Thyroid gland (tissue), 7 donors: Measurements from ENCODE around the genes SNRPD2, RSPH6A, FOXA3, IRF2BP1 and IGFL3.

DNA sequence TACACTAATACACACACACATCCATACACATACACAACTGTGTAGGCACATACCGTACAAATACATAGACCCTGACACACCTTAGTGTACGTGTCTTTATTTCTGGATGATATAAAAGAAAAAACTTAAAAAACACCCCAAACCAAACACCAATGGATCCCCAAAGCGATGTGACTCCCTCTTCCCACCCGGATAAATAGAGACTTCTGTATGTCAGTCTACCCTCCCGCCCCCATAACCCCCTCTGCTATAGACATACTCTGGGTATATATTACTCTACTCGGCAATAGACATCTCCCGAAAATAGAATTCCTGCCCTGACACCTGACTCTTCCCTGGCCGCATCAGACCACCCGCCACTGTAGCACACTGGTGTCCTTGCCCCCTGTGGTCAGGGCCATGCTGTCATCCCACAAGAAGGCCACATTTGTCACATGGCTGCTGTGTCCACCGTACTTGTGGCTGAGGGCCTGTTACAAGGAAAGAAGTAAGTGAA, 7.4 kb upstream of the GPR4 start:
- PRO-cap, 2 experiments: no peak in any of the 2 experiments
- RAMPAGE, long total RNA, 5 experiments: no peak in any of the 5 experiments

DNA sequence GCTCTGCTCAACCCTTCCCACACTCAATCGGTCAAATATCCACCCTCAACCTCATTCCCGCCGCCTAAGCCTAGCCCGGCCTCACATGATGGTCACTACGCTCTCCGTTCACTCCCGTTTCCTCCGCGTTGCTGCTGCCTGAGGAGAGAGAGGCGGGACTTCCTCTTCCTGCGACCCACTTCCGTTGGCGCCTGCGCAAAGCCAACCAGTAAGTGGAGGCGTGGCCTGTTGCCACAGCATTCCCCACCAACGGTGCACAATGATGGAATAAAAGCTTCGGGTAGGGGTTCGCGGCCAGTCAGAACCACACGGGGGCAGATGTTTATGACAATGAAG, at the start of gene SNRPD2:
Gene SNRPD2 (minus strand): TSS at position 152 of the 336 bp plus-strand sequence.
- PRO-cap, 2 experiments: peak in 2 of 2 experiments; most common plus-strand start position 297 of the sequence (in 1); most common minus-strand start position 133 of the sequence (in 1)
- RAMPAGE, long total RNA, 5 experiments: start-site peak on the minus strand in 5 of 5 experiments, centred at positions 134 to 135 of the sequence, 46 to 2,164 reads per replicate

- PRO-cap, 2 experiments: peak in 2 of 2 experiments; most common minus-strand start chr19:45693485 (in 2)
- RAMPAGE, long total RNA, 5 experiments: no peak in any of the 5 experiments
Measured at GRCh38 chr19:45693311-45693750, 865 bp downstream of the QPCTL start.

DNA sequence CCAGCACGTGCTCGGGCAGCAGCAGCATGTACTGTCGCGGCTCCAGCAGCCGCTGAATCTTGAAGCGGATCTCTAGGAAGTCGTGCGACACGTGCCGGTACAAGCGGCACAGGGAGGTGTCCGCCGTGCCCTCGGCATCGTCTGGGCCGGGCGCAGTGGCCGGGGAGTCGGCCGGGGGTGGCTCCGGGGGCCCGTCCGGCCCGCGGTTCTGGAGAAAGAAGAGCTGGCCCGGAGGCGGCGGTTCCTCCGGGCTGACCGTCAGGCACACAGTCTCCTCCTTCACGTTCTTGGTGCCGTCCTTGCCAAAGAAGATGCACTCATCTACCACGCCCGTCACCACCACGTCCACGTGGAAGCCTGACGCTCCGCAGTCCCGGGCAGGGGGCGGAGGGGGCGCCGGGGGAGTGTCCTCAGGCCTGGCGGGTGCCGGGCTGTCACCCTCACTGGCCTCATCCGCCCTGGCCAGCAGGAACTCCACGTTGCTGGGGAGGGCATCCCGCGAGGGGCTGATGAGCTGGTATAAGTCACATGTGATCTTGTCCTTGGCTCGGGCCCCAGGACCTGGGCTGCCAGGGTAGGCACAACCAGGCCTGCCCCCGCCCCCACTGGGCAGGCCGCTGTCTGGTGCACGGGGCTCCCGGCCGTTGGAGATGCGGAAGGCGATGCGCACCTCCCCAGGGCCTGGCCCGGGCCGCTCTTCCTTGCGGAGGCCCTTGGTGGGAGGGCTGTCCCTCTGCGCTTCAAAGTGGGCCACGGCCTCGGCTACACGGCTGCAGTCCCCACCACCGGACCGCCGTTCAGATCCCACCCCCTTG, 18.4 kb downstream of the FBXO46 start:
- PRO-cap, 2 experiments: no peak in any of the 2 experiments
- RAMPAGE, long total RNA, 5 experiments: no peak in any of the 5 experiments

- PRO-cap, 2 experiments: no peak in any of the 2 experiments
- RAMPAGE, long total RNA, 5 experiments: no peak in any of the 5 experiments
Measured at GRCh38 chr19:45771430-45772092, 2.5 kb upstream of the SIX5 start.

DNA sequence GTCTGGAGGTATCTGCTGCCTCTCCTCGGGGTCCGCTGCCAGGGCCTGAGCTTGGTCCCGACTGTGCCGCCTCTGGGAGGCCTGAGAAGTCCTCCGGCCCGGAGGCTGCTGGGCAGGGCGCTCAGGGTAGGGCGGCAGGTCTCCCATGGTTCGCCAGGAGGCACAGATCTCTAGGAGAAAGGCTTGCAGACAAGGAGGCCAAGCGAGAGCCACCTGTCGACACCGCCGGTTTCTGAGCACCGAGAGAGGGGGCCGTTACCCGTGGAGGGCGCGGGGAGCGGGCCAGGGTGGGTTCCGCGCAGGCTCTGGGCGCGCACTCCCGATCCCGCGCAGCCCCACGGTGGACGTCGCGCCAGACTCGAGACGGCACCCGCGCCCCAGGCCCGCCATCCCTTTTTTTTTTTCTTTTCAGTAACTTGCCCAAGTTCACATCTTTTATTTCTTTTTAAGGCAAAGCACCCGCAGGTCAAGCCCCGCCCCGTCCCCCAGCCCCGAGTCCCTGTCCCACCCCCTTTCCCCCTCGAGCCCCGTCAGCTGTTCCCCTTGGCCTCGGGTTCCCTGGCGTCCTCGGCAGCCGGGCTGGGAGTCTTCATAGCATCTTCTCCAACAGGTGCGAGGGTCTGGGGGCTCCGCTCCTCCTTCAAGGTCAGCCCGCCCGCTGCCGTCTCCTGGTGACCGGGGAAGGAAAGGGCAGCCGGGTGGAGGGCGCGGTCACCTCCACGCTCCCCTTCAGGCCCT, at the start of gene RSPH6A:
Gene RSPH6A (minus strand): TSS at position 279 of the 738 bp plus-strand sequence.
- PRO-cap, 2 experiments: peak in 1 of 2 experiments; most common minus-strand start position 392 of the sequence (in 1)
- RAMPAGE, long total RNA, 5 experiments: no peak in any of the 5 experiments

DNA sequence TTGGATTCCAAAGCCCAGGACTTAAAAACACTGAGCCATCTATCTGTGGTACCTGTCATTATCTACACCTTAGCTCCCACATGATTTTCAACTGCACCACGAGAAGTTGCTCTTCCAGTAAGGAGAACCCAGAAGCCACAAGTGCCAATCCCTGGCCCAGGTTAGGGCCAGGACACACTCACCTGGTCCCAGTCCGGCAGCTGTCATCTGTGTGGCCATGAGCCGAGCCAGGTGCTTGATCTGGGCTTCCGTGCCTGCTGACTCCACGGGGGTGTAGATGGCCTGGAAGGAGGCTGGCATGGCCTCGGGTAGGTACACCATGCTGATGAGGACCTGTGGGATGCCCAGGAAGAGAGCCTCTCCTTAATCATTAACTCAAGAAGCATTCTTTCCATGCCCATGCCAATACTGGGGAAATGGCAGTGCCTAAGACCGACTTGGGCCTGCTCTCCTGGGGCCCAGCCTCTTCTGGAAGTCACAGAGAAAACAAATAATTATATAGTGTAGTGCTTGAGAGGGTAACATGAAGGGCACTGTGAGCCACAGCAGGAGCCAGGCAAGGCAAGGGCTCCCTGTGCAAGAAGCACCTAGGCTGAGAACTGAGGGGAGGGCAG, 19.9 kb upstream of the RSPH6A start:
- PRO-cap, 2 experiments: no peak in any of the 2 experiments
- RAMPAGE, long total RNA, 5 experiments: no peak in any of the 5 experiments

DNA sequence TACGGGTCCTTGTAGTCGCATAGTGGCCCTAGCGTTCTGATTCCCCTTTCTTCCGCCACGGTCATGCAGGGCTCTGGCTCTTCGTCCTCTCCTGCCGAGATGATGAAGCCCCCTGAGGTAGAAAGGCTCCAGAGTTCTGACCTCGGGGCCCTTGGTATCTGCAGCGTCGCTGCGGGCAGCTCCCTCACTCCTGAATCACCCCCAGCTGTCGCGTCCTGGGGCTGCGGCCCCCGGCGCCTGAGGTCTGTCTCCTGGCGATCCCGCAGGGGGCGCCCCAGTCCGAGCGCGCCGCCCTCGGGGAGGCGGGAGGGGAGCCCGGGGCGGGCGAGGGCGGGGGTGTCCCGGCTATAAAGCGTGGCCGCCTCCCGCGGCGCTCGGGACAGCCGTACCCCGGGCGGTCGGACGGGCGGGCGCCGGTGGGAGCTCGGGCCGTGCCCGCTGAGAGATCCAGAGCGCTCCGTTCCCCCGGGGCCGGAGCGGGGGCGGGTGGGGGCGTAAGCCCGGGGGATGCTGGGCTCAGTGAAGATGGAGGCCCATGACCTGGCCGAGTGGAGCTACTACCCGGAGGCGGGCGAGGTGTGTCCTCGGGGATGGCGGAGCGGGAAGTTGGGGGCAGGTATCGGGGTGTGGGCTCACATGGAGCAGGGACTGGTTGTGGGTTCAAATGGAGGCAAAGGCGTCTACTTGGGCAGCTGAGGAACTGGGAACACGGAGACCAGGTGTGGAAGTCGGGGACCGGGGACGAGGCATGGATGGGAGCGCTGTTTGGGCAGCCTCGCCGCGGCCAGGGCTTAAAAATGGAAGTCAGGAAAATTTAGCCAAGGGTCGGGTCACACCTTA, at the start of gene FOXA3:
Gene FOXA3 (plus strand): TSS at position 377 of the 840 bp plus-strand sequence.
- PRO-cap, 2 experiments: no peak in any of the 2 experiments
- RAMPAGE, long total RNA, 5 experiments: no peak in any of the 5 experiments

DNA sequence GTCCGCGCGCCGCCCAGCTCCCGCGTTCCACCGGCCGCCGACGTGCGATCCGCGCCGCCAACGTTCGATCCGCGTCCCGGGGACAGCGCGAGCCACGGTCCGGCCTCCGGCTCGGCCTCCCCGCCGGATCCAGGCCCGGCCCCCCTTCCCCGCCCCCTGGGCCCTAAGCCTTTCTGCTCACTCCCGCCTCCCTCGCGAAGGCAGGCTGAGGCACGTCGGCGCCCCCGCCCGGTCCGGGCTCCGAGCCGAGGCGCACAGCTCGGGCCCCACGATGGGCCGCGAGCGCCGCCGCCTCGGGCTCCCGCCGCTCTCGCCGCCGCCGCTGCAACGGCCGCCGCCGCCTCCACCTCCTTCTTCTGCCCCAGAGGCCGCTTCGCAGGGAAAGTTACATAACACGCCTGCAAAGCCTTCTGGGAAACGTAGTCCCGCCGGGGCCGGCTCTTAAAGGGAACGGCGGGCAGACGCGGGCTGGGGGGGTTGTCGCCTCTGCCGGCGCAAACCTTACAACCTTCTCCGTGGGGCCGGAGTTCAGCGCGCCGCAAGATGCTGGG, at the start of gene IRF2BP1:
Gene IRF2BP1 (minus strand): TSS at position 360 of the 551 bp plus-strand sequence.
- PRO-cap, 2 experiments: peak in 2 of 2 experiments; most common plus-strand start position 444 of the sequence (in 1); most common minus-strand start position 358 of the sequence (in 2)
- RAMPAGE, long total RNA, 5 experiments: no peak in any of the 5 experiments

GRCh38 chr19:45952837-45953640, 20.6 kb downstream of the NOVA2 start:
- PRO-cap, 2 experiments: no peak in any of the 2 experiments
- RAMPAGE, long total RNA, 5 experiments: no peak in any of the 5 experiments

GRCh38 chr19:46015849-46016246, 7.0 kb downstream of the PGLYRP1 start:
- PRO-cap, 2 experiments: no peak in any of the 2 experiments
- RAMPAGE, long total RNA, 5 experiments: no peak in any of the 5 experiments

GRCh38 chr19:46076792-46077426, 36.1 kb upstream of the IGFL4 start:
- PRO-cap, 2 experiments: no peak in any of the 2 experiments
- RAMPAGE, long total RNA, 5 experiments: no peak in any of the 5 experiments

DNA sequence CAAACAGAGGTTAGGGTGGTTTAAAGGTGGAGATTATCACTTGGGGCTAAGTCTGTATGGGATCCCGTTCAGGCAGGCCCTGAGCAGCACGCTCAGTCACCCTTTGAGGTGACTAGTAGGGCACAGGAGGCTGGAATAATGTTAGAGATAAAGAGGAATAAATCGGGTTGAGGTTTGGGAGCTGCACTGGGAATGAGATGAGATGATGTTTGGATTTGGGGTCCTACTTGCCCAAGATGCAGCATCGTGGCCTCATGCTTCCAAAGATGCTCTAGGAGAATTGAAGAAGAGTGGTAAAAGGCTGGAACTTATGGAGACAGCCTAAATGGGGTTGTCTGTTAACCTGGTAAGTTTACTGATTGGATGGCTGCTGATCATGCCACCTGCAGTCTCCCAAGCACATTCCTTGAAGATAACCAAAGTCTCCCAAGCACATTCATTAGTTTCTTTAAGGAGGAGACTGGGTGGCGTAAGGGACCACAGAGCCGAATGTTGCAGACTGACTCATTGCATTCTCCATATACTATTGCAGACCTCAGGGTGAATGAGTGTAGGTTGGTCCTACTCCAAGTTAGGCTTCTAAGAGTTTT, at the start of gene IGFL3:
Gene IGFL3 (minus strand): TSS at position 295 of the 590 bp plus-strand sequence.
- PRO-cap, 2 experiments: no peak in any of the 2 experiments
- RAMPAGE, long total RNA, 5 experiments: no peak in any of the 5 experiments

- PRO-cap, 2 experiments: no peak in any of the 2 experiments
- RAMPAGE, long total RNA, 5 experiments: no peak in any of the 5 experiments
Measured at GRCh38 chr19:46131943-46132335, 7.5 kb upstream of the IGFL3 start.

DNA sequence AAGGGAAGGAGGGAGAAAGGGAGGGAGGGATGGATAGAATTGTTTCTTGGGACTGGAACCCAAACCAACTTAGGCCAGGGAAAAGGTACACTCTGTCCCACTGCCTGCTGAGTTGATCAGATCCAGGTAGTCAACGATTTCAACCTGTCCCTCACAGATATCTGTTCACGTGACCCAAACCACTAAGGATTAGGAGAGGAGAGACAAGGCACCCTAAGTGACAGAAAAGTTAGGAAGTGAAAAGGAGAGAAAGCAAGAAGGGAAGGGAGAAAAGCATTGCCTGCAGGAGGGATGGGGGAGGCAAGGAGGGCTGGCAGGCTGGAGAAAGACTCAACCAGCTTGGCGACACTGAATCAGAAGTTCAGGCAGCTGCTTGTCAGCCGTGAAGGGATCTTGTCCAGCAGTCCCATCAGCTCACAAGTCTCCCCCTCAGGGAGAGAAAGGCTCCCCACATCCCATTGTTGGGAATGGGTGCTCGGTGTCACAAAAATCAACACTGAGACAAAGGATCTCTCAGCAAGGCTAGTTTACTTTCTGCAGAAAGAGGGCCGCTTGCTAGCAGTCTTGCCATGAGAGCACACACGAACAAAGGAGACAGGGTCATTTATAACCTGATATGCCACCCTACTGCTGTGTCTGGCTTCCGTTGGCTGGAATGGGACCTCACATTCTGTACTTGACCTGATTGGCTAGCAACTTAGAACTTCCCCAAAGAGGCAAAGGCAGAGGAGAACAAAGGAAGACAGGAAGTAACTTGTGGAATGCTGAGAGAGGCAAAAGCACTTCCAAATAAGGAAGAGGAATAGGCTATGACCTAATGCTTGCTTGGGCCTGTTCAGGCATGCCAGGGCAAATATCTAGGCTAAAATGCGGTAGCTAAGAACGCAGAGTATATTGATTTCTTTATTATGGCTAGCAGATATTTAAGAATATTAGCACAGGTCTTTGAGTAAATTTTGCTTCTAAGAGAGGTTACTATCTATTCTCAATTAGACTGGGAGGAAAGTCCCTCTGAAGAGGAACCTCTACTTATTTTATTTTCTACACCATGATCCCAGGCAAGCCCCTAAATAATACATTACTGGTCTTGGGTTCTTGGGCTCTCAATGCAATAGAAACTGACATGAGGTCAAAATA, 8.6 kb upstream of the IGFL3 start:
- PRO-cap, 2 experiments: peak in 2 of 2 experiments; most common plus-strand start position 865 of the sequence (in 1); most common minus-strand start position 583 of the sequence (in 1)
- RAMPAGE, long total RNA, 5 experiments: no peak in any of the 5 experiments

DNA sequence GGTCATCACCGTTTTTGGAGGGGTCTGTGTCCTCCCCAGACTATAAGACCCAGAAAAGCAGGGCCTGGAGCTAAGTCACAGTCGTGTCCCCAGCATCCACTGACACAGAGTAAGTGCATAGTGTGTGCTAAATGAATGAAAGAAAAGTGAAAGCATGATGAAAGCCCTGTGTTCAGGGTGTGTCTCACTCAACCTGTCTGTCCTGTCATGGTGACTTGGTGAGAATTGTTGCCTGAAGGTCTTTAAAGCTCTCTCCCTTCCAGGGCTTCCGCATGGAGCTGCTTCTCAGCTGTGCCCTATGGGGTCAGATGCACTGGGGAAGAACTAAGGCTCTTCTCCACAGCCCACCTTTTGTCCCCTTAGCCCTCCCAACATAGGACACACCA, 20.5 kb upstream of the IGFL1 start:
- PRO-cap, 2 experiments: no peak in any of the 2 experiments
- RAMPAGE, long total RNA, 5 experiments: no peak in any of the 5 experiments

- PRO-cap, 2 experiments: no peak in any of the 2 experiments
- RAMPAGE, long total RNA, 5 experiments: no peak in any of the 5 experiments
Measured at GRCh38 chr19:46355285-46356094, 8.6 kb downstream of the PPP5C start.

DNA sequence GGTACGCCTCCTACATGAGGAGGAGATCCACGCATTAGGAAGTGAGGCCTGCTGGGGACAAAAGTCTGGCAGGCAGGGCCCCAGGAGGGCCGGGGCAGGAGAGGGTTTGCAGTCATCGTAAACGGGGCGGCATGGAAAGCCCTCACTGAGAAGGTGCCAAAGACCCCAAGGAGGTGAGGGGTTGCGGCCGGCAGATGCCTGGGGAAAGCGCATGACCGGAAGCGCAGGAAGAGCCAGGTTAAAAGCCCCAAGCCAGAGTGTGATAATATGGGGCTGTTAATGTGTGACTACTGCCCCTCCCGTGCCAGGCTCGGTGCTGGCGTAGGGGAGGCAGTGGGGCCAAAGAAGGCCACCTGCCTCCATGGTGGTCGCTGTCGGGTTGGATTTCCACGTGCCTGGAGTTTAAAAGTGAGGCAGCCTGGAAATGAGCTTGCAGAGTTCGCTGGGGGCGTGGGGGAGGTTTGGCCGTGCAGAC, 8.9 kb downstream of the CCDC8 start:
- PRO-cap, 2 experiments: no peak in any of the 2 experiments
- RAMPAGE, long total RNA, 5 experiments: no peak in any of the 5 experiments

- PRO-cap, 2 experiments: peak in 1 of 2 experiments; most common plus-strand start chr19:46489938 (in 1); most common minus-strand start chr19:46489799 (in 1)
- RAMPAGE, long total RNA, 5 experiments: no peak in any of the 5 experiments
Measured at GRCh38 chr19:46489415-46490279, 6.0 kb downstream of the PNMA8B start.

- PRO-cap, 2 experiments: peak in 1 of 2 experiments; most common minus-strand start chr19:46654740 (in 1)
- RAMPAGE, long total RNA, 5 experiments: no peak in any of the 5 experiments
Measured at GRCh38 chr19:46654590-46655241, 6.3 kb downstream of the DACT3 start.